ENCODE results near the gene EEPD1.

DNA sequence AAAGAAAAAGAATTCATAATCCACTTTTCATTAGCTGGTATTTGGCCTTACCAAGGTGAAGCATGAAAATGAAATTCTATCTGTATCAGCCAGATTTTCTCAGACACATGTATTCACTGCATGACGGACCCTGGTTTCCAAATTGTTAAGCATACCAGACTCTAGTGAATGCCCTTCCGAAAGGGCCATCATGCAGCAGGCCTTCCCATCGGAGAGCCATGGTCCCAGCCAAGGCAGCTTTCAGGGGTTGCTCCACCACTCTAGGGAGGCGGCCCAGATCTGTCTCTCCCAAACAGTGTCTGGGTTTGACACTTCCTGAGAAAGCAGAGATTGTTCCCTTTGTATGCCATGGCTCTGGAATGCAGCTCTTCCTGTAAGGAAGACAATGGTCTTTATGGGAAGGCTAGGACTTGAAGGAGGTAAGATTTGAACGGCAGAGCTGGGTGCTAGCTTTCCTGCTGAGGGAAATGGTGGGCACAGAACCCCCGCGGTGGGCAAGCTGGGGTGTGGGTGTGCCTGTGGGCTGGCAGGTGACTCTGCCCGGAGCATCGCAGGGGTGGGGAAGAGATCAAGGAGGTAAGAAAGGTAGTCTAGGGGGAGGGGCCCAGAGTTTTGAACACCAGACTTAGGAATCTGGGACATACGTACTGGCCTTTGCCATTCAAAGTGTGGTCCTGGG is 178.7 kb upstream of the BMPER start:
- PRO-cap: no peak
- RAMPAGE, long total RNA, 2 experiments: no peak in any of the 2 experiments

- PRO-cap: no peak
- RAMPAGE, long total RNA, 2 experiments: no peak in any of the 2 experiments
Measured at GRCh38 chr7:33987366-33987662, 82.0 kb downstream of the BMPER start.

- PRO-cap: bidirectional peak, plus-strand start at chr7:35037753, minus-strand start at chr7:35037447
- RAMPAGE, long total RNA, 2 experiments: no peak in any of the 2 experiments
Measured at GRCh38 chr7:35037554-35038027, 306 bp upstream of the DPY19L1 start.

GRCh38 chr7:35038028-35038333 is 696 bp upstream of the DPY19L1 start:
- PRO-cap: no peak
- RAMPAGE, long total RNA, 2 experiments: no peak in any of the 2 experiments

GRCh38 chr7:35092745-35093084 is 55.4 kb upstream of the DPY19L1 start:
- PRO-cap: no peak
- RAMPAGE, long total RNA, 2 experiments: no peak in any of the 2 experiments

GRCh38 chr7:35248610-35248946 is 5.3 kb downstream of the TBX20 start:
- PRO-cap: no peak
- RAMPAGE, long total RNA, 2 experiments: no peak in any of the 2 experiments

- PRO-cap: no peak
- RAMPAGE, long total RNA, 2 experiments: no peak in any of the 2 experiments
Measured at GRCh38 chr7:35248947-35250316, 4.5 kb downstream of the TBX20 start.

- PRO-cap: no peak
- RAMPAGE, long total RNA, 2 experiments: no peak in any of the 2 experiments
Measured at GRCh38 chr7:35356649-35356912, 102.7 kb upstream of the TBX20 start.

GRCh38 chr7:35537239-35537892 is 157.6 kb downstream of the HERPUD2 start:
- PRO-cap: no peak
- RAMPAGE, long total RNA, 2 experiments: no peak in any of the 2 experiments

DNA sequence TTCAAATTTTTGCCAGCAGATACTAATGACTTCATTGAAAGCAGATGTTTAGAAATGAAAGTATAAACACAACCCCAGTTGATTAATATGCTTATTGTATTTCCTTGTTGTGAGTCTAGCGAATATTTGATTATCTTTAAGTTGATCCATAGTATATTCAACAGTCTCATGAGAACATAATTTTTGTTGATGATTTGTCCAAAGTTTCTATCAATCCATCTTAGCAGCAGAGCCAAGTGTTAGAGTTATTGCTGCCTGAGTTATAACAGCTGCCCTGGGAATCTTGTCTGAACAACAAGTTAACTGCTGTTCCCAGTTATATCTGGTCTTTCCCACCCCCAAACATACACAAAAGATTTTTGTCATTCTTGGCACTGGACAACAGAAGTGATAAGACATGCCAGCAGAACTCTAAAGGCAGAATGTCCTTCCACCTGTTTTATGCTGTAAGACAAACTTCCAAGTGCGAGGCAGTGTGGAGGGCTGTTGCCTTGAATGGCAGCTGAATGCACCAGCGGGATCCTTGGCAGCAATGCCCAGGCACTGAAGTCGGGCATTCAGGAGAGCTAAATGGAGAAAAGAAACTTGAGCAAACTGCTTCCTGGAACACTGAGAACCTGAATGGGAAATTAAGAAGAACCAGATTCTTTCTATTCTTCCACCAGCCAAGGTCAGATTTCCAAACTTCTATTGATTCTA is 21.4 kb upstream of the HERPUD2 start:
- PRO-cap: no peak
- RAMPAGE, long total RNA, 2 experiments: no peak in any of the 2 experiments

DNA sequence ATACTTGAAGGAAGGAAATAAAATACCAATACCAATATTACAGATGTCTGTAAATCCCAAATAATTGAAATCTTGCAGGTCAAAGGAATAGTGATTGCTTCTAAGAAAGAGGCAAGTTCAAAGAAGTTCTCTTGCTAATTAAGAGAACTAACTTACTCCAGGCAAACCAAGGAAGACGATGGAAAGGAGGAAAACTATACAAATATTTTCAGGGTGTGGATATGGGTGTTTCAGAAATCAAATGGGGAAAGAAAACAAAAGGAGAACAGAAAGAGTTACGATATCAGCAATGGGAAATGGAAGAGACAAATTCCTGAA is 87.0 kb downstream of the SEPTIN7 start:
- PRO-cap: no peak
- RAMPAGE, long total RNA, 2 experiments: no peak in any of the 2 experiments

DNA sequence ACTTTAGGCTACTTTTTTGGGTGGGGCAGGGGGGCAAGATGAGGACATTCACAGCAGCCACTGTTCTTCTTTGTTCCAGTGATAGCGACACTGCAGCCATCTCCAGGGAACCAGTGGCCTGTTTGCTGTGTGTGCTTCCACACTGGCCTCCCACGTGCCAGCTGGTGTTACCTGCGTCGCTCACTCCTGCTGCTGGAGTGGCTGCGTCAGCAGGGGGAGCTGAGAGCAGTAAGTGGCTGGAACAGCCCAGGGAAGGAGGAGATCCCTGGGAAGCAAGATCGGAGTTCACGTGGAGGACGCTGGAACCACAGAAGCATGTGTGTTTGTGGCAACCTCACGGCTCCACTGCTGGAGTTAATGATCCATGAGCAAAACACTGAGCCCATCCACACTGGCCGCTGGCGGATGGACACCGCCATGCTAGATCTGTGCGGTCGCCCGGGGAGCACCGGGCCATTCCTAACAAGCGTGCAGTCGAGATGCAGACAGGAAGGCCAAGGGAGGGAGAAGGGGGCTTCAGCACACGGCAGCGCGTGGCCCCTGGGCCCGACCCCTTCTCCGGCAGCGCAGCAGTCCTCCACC is 68.6 kb upstream of the EEPD1 start:
- PRO-cap: no peak
- RAMPAGE, long total RNA, 2 experiments: no peak in any of the 2 experiments

GRCh38 chr7:36116444-36116927 is 36.6 kb upstream of the EEPD1 start:
- PRO-cap: no peak
- RAMPAGE, long total RNA, 2 experiments: no peak in any of the 2 experiments

GRCh38 chr7:36152520-36153705 is at the start of gene EEPD1:
EEPD1 (plus strand) TSS chr7:36153254.
- PRO-cap: unidirectional peak, minus-strand start at chr7:36152766; unidirectional peak, plus-strand start at chr7:36153266
- RAMPAGE, long total RNA, 2 experiments: no peak in any of the 2 experiments

- PRO-cap: no peak
- RAMPAGE, long total RNA, 2 experiments: no peak in any of the 2 experiments
Measured at GRCh38 chr7:36285404-36286088, 81.5 kb downstream of the MATCAP2 start.

DNA sequence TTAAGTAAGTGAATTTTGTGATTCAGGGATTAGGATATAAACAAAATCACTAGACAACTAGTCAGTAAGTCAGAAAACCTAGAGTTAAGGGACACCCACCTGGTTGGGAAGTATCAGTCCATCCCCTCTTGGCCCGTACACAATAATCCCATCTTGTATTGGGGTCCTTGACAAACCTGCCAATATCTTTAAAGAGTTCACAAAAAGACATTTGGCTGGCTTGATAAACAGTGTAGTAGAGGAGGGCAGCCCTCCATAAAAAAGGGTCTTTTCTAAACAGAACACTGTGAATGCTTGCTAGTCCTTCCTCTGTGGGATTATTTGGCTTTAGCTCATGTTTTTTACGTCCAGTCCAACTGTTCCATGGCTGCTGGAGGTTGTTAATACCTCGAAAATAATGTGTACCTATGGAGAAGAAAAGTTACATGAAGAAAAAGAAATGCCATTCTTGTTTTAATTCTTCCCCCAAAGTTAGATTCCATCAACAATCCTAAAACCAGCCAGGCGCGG is 33.2 kb downstream of the MATCAP2 start:
- PRO-cap: no peak
- RAMPAGE, long total RNA, 2 experiments: no peak in any of the 2 experiments

GRCh38 chr7:36517260-36517602 is 127.6 kb downstream of the ANLN start:
- PRO-cap: no peak
- RAMPAGE, long total RNA, 2 experiments: no peak in any of the 2 experiments

DNA sequence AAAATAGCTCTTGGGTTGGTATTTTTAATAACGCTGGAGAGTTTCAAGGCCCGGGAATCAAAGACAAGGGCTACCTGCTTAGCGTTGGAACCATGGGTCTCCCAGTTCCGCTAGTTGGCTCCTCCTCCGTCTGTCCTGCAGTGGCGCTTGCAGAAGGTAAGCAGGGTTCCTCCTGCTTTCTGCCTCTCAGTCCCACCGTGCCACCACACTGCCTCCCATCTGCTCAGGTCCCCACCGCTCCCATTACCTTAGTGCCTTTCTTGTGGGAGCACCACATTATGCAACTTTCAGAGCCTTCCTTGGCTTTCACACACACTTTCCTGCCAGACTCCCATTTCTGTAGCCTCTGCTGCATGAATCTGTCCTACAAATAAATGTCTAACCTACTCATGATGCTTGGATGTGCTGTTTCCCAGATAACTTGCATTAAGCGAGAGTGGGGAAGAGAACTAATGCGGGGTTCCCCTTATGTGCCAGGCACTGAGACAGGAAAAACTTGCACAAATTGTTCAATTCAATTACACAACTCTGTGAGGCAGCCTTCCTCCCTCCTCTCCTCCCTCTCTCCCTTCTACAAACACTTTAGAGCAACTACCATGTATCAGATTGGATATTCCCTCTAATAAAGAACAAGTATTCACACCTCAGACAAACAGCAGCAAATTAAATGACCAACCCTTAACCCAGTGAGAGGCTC is 124.5 kb downstream of the AOAH start:
- PRO-cap: no peak
- RAMPAGE, long total RNA, 2 experiments: no peak in any of the 2 experiments

GRCh38 chr7:36629400-36629650 is 95.0 kb downstream of the AOAH start:
- PRO-cap: no peak
- RAMPAGE, long total RNA, 2 experiments: no peak in any of the 2 experiments

DNA sequence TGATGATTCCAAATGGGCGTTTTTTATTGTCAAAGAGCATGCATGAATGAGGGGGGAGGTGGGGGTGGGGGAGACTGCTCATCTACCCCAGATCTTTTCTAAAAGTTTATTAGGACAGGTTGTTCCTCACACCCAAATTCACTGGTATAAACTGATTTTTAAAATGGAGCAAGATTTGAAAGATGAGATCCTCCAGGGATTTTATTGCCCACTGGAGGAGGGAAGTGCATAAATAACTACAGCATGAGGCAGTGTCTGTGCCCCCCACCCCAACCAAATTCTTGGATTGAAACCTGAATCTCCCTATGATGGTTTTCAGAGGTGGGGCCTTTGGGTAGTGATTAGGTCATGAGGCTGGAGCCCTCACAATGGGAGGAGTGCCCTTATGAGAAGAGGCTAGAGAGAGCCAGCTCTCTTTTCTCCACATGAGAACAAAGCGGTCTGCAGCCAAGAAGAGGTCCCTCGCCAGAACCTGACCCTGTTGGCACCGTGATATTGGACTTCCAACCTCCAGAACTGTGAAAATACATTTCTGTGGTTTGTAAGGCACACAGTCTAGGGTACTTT is 79.3 kb downstream of the AOAH start:
- PRO-cap: no peak
- RAMPAGE, long total RNA, 2 experiments: no peak in any of the 2 experiments